A172 (cell line): ENCODE data around the genes TYRP1 and FREM1.

DNA sequence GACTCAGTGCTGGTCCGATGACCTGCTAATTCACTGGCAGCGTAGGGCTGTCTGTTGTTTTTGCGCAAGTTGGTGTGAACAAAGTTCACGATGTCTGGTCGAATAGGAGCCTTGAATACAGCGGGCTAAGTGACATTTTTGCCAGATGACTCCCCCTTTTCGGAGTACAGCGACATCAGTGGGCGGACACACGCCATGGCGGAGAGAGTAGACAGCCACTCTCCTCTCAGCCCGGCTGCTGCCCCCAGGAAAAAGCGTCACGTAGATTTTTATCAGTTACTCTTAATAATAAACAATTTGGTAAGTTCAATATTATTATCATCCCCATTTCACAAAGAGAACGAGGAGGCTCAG, 321.5 kb downstream of the DMAC1 start:
- RAMPAGE, long total RNA: no peak

GRCh38 chr9:7653242-7653542, 146.4 kb downstream of the DMAC1 start:
- RAMPAGE, long total RNA: no peak

GRCh38 chr9:7982846-7983329, 183.3 kb upstream of the DMAC1 start:
- RAMPAGE, long total RNA: no peak

DNA sequence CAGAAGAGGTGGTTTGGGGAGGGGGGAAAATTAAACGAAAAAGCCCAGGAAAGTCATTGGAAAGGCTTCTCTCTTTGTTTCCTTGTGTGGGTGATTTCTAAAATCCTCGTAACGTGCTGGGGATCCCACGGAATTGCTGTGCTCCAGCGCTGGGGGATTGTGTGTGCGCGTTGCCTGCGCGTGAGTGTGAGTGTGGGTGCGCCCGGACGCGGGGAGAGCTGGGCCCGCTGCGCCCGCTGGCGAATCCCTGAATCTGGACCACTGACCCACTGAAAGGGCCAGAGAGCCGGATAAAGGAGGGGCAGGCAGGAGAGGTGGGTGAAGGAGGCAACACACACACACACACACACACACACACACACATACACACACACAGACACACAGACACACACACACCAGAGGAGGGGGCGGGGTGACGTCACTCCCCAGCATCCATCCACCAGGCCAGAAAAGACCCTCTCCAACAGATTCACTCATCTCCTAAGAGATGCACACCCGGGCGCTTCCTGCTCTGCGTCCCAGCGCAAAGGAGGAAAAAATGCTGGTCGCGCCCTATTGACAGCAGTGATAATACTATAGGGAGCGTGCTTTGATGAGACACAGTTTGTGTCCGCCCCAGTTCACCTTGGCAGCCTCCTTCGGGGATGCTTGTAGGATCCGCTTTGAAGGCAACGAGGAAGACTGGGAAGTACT, 1059.0 kb upstream of the DMAC1 start:
- RAMPAGE, long total RNA: no peak

DNA sequence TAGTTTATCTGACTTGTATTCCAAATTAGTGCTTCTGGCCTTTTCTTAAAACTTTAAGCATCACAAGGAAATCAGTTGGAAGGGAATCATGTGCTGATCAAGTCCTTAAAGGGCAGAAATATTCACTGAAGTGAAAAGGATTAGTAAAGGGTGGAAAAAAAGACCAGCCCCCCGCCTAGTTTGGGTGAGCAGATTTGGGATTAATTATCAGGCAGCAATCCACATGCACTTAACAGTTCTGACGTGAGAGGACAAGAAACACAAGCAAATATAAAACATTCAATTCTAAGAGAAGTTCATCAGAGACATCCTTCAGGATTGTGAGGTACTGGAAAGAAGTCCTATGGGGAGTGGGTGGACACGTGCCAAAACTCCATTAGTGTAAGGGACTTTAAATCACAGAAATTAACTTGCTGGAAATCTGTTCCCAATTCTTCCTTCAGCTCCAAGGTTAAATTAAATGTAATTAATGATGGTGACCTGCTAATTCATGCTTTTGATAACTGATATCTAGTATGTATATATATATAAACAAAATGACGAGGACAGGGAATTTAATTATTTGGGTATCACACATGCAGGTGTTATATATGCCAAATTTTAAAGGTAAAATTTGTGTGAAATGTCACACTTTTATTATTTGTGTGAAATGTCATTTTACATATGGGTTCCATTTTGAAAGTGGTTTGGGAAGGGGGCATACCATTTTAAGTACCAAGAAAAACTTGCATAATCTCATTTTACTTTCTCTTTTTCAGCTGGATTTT, at the start of gene TYRP1:
Gene TYRP1 (plus strand): TSS at position 232 of the 767 bp plus-strand sequence.
- RAMPAGE, long total RNA: no peak

- RAMPAGE, long total RNA: no peak
Measured at GRCh38 chr9:12698291-12698744, 5.1 kb downstream of the TYRP1 start.

- RAMPAGE, long total RNA: no peak
Measured at GRCh38 chr9:12759635-12760306, 15.0 kb upstream of the LURAP1L start.

- RAMPAGE, long total RNA: no peak
Measured at GRCh38 chr9:13514246-13514576, 234.7 kb upstream of the MPDZ start.

GRCh38 chr9:13652370-13652665, 372.8 kb upstream of the MPDZ start:
- RAMPAGE, long total RNA: no peak

DNA sequence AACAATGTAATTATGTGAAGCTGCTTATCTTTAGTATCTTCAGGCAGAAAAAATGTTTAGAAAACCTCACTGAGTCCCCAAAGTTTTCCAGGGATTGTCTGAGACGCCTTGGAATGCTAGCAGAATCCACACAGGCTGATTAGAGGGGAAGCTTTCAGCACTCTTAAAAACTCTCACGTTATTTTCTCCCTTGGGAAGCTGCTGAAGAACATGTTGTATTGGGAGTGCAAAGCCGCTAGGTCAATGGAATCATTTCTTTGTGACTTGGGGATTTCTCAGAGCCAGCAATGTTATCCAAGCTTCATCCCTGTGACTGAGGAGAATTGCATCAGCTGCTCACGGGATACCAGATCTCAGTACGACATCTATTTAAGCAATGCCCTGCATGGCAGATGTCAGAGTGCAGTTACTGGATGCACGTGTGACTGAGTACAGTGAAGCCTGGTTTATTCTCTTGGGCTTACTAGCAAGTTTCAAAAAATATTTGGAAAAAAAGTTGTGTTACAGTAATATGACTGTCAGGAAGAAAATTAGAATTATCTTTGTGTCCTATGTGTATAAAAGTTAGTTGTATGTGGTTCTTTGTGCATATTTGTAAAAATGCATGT, 426.5 kb upstream of the MPDZ start:
- RAMPAGE, long total RNA: no peak

DNA sequence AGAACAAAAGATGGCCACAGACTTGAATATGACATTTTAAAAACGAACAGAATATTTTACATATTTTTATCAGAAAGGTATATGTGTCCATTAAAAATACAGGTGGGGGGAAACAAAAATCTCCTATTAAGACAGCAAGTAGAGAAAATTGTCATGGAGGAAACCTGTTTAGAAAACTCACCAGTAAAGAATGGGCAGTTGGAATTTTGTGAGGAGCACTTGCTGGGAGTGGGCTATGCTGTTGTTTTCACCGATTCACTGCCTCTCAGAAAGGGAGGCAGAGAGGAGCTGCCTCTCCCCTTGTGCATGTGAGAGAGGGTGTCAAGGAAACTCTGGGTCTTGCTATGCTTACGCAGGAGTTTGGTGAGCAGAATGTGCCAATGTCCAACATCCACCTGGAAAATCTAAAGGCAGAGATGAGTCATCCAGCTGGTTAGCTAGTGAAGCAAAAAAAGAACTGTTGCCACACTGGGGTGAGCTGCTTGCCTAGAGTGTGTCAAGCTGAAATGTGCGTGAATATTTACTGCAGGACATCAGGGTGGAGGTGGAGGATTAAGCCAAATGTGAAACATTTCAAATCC, 449.5 kb upstream of the MPDZ start:
- RAMPAGE, long total RNA: no peak

- RAMPAGE, long total RNA: no peak
Measured at GRCh38 chr9:14296383-14296875, 17.5 kb downstream of the NFIB start.

GRCh38 chr9:14309337-14309904, 4.5 kb downstream of the NFIB start:
- RAMPAGE, long total RNA: no peak

DNA sequence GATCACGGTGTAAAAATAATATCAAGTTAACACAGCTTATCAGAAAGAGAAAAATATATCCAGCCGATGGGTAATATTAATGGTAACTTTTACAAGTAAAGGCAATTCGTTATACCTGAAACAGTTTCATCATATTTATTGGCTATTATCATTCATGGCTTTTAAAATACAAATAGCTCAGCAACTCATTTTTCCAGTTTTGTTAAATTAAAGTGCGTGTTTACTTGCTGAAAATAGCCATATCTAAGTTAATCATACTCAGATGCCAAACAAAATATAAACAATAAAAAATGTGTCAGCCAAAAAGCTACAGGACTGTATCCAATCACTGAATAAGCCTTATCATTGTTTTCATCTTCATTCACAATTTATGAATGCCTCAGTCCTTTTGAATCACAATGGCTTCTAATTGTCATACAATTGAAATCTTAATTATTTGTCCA, 2.1 kb downstream of the NFIB start:
- RAMPAGE, long total RNA: no peak

GRCh38 chr9:14320766-14321502, 7.0 kb upstream of the NFIB start:
- RAMPAGE, long total RNA: no peak

- RAMPAGE, long total RNA: no peak
Measured at GRCh38 chr9:14345881-14346805, 32.2 kb upstream of the NFIB start.

DNA sequence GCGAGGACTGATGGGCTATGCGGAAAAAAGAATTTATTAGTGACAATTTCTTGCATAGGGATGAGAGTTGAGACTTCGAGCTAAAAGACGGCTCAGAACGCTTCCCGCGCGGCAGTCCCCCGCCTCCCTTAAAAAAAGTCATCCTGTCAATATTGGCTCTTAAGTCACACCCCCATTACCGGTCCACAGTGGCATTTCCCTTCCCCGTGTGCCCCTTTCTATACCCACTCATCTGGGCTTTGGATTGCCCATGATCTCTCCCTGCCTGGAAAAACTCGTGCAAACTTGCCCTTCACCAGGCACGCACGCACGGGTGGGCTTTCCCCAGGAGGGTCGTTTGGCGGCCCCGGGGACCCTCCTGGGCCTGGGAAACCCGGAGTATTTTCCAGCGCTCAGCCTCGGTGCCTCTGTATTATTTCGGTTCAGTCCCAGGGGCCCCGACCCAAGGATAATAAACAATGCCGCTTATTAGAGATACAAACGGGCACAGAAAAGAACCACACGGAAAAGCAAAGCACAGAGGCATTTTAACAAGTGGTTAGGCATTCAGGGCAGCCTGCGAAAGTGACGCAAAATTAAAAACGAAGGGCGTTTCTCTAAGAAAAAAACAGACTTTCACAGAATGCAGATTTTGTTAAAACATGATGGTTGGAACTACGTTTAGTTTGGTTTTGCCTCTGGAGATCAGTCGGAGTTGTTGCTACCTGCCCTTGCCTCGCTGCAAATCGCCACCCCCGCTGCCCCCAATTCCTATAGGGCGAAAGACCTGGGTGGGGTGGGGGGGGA, 36.0 kb upstream of the NFIB start:
- RAMPAGE, long total RNA: no peak

DNA sequence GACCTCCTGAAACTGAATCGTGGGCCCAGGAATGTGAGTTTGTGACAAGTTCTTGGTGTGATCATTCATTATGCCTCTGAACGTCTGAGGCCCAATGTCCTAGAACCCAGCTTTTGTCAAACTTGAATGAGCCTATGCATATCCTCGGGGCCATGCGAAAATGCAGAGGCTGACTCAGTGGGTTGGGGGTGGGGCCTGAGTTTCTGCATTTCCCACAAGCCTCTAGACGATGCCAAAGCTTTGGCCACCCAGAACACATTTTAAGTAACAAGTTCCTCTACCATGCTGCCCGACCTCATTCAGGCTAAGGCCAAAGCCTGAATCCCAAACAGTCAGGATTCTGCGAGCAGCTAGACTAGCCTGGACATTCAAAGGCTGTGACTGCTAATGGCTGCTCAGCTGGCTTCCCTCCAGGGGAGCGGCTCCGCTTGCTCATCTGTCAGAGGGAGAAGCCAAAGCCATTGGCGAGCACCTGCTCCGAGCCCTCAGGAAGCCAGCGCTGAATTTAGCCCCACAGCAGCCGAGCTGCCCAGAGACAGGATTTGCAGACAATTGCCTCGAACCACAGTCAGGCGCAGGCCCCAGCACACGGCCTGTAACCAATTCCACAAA, 177.6 kb downstream of the ZDHHC21 start:
- RAMPAGE, long total RNA: no peak

DNA sequence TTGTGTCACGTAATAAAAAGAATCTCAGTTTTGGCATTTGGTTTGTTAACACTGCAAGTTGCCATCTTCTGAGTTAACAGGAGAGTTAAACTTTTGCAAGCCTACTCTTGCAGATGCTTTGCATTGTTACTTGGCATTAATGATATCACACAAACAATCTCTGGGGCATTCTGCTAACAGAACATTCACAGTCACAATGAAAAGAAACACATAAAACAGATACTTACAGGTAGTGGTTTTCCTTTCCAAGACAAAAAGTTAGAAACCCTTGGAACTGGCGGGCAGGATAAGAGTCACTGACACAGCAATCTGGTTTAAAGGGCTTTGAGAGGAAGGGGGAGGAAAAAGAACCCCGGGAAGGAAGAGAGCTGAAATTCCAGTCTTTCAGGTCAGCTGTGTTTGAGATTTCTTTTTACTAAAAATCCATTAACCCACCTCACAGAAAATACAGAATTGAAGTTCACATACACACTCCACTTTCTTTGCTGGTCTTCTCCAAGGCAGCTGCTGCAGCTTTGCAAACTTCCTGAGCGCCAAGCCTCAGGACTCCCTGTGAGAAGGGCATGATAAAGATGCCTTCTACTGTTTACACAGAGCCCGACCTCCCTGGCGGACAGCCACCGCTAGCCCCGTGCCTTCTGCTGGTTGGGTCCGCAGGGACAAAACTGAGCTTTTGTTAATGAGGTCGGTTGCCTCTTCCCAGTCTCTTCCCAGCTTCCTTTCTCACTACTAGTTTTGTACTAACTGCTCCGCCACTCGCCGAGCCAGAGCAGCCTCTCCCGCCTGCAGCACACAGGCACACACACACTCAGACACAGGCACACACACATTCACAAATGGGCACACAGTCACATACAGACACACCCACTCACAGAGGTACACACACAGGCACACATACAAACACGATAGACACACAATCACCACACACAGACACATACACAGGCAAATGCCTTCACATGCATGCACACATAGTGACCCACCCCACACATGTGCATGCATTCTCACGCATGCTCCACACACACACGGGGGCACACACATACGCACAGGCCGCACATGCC, at the start of gene FREM1:
Gene FREM1 (minus strand): TSS at position 742 of the 1,058 bp plus-strand sequence.
- RAMPAGE, long total RNA: no peak

- RAMPAGE, long total RNA: no peak
Measured at GRCh38 chr9:14993030-14993823, 83.0 kb upstream of the FREM1 start.